LUHMES (cell line): Measurements from ENCODE around the gene SFN.

- PRO-cap: no peak
Observed at GRCh38 chr1:25777944-25778622, 21.9 kb upstream of the SELENON start.

DNA sequence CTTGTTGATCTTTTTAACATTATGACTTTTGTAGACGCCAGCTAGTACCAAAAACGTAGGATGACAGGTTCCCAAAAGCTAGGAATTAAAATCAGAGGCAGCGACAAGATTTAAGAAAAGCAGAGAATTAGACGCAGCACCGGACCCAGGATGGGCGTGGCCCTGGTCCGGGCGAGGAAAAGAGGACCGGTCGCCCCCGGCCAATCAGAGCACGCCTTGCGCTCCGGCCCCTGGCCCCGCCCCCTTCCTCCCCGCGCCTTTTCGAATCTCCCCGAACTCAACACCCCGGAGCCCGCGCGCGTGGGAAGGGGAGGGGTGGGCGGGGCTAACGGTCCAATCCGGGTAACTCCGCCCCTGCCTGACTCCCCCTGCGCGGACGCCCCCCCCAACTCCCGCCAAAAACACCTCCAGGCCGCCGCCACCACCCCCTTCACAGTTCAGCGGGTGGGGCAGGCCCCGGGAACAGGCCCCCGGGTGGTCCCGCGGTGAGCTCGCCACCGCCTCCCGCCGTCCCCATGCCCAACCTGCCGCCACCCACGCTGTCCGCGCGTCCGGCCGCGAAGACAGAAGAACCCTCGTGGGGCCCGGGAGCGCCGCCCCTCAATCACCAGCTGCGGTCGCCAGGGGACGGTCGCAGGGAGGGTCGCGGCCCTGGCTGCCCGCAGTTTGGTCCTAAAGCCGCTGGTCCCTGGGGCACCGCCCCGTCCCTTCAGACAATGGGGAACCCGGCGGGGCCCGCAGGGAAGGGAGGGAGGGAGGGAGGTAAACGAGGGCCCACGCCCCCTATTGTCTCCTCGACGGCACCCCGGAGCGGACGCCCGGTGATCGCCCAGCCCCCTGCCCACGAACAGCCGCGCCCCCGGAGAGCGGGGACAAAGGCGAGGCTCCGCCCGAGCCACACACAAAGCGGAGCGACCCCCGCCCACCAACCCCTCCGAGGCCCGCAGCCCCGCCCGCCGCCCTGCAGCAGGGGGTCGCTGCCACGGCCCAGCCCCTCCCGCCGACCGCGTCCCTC lies 584 bp downstream of the STMN1 start:
- PRO-cap: bidirectional peak, plus-strand start at position 432 of the sequence, minus-strand start at position 153 of the sequence; bidirectional peak, plus-strand start at position 602 of the sequence, minus-strand start at position 580 of the sequence; unidirectional peak, minus-strand start at position 715 of the sequence; unidirectional peak, minus-strand start at position 877 of the sequence

DNA sequence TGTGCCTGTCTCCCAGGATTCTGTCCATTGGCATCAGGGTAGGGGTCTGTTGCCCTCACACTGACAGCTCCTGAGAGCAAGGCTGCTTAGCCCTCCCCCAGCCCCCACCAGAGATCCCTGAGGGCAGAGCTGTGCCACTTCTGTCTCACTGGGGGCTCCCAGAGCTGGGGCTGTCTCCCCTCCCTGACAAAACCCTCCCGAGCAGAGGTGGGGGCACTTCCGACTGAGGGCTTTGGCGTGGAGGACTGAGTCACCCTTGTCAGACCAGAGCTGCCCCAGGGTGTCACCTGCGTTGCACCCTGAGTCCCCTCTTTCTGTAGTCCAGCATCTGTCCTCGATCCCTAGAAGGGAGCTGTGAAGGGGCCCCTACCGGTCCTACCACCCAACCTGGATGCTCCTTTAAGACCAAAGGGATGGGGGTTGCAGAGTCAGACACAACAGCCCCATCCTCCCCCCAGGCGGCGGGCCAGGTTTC lies 2.4 kb upstream of the FAM110D start:
- PRO-cap: no peak

- PRO-cap: no peak
Observed at GRCh38 chr1:26160645-26161077, 1.8 kb downstream of the FAM110D start.

DNA sequence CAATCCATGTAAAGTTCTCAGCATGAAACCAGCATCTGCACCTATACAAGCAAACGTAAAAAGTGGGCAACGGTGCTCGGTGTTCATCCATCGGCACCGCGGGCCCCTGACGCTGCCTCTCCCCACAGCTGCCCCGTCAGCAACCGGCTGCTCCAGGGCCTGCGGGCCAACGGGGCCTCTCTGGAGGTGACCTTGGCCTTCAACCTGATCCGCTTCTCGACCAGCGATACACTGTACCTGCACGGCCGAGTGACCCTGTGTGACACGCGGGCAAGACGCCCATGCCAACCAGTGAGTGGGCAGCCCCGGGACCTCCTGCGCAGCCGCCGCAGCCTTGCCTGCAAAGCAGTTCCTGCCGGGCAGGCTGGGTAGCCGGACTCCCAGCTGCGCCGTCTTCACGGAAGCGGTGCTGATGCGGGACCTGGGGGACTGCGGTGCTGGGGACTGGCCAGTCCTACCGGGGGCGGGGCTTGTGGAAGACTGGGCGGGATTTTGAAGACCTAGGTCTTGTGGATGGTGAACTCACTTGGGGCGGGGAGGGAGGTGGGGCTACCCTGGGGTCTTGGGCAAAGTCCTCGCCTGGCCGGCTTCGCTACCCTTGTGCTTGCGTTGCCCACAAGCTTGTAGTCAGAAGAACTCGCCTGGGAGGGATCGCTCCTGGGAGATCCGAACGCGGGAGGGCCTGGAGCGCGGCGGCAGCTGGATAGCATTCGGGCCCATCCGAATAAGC lies 8.9 kb upstream of the CEP85 start:
- PRO-cap: no peak

- PRO-cap: bidirectional peak, plus-strand start at chr1:26234214, minus-strand start at chr1:26233928
Observed at GRCh38 chr1:26233562-26234094, 372 bp upstream of the CEP85 start.

GRCh38 chr1:26278180-26278829 lies 1.6 kb upstream of the SH3BGRL3 start:
- PRO-cap: no peak

- PRO-cap: no peak
Observed at GRCh38 chr1:26290593-26291312, 10.9 kb downstream of the SH3BGRL3 start.

DNA sequence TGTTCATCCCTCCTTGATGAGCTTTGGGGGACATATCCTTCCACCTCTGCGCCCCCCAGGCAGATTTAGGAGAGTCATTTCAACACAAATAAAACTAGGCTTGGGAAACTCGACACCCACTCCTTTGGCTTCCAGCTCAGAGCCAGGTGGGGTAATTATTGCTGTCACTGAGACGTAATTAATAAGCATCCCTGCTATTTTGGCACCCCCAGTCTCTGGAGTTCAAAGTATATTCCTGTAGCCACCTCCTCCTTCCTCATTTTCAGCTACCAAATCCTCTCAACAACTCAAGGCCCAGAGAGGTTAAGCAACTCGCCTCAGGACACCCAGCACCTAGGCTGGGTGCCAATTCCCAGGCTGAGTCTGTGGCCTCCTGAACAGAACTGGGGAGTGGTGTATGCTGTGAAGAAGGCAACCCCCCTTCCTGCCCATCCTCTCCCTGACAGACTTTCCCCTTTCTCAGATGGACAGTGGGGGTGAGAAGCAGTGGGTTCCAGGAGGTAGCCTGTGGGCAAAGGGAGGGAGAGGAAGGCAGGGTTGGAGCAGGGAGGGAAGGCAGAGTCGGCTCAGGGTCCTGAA lies 482 bp downstream of the CRYBG2 start:
- PRO-cap: no peak

DNA sequence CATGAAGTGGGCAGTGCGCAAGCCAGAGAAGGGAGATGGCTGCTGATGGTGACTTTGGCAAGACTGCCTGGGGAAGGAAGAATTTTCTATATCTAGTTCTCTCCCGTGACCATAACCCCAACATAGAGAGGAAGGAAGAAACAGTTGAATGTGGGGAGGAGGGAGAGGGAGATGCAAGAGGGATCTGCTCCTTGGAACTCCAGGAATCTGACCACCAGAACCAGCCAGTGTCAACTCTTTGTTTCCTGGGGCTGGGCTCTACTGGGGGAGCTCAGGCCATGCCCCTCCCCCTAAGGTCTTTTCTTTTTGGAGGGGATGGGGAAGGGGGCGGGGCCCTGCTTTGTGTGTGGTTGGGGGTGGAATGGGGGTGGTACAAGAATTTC lies 8.1 kb downstream of the LIN28A start:
- PRO-cap: no peak

- PRO-cap: no peak
Observed at GRCh38 chr1:26432490-26433249, 549 bp downstream of the DHDDS start.

DNA sequence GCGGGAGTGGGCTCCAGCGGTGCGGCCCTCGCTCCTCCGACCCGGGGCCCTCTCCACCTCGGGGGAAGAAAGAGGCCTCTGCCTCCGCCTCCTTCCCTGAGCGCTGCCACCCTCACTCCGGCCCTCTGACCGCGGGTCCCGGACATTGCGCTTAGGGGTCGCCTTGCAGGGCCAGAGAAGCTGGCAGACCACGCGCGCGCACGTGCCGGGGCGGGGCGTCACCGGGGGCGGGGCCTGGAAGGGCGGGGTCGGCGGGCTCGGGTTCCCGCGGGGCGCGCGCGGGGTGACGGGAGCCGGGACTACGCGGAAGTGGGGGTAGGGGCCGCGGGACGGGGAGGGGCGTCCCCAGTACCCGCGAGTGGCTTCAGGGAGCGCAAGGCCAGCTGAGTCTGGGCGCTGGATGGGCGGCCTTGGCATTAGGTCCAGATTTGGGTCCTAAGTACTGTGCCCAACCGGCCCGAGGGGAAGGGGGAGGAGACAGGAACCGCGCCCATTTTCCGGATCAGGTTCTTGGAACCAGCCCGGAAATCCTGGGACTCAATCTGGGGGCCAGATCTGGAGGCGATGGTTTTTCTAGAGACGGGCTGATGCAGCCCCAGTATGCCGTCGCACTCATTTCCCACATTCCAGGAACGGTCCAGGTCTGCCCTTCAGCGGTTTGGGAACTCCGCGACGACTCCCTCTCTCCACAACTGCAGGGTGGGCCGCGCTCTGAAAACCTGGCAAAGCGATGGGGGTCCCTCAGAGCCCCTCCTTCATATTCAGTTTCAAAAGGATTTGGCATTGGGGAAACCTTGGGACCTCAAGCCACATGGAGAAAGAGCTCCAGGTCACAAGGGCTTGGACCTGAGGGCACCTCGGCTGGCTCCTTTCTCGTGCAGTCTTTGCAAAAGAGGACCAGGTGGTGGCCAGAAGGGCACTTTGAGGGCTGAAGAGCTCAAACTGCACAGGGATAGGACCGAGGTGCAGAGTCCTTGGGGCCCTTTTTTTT lies 28.5 kb upstream of the RPS6KA1 start:
- PRO-cap: bidirectional peak, plus-strand start at position 347 of the sequence, minus-strand start at position 183 of the sequence; unidirectional peak, minus-strand start at position 896 of the sequence

- PRO-cap: no peak
Observed at GRCh38 chr1:26542742-26543696, 13.5 kb downstream of the RPS6KA1 start.

GRCh38 chr1:26692835-26693579 lies 2.8 kb upstream of the ARID1A start:
- PRO-cap: bidirectional peak, plus-strand start at chr1:26692960, minus-strand start at chr1:26692882; bidirectional peak, plus-strand start at chr1:26693282, minus-strand start at chr1:26693024

DNA sequence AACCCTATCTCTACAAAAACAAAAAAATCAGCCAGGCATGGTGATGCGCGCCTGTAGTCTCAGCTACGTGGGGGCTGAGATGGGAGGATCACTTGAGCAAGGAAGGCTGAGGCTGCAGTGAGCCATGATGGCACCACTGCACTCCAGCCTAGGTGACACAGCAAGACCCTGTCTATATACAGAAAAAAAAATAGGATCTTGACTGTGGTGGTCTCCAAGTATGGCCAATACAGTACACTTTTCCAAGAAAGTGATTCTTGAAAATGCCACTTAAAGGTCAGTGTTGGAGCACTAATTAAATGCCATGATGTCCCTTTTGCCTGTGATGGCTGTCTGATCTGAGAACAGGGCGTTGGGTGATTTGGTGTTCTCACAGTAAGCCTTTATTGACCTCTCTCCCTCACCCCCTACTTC lies 16.1 kb downstream of the ARID1A start:
- PRO-cap: no peak

- PRO-cap: no peak
Observed at GRCh38 chr1:26768666-26769291, 19.0 kb upstream of the PIGV start.

DNA sequence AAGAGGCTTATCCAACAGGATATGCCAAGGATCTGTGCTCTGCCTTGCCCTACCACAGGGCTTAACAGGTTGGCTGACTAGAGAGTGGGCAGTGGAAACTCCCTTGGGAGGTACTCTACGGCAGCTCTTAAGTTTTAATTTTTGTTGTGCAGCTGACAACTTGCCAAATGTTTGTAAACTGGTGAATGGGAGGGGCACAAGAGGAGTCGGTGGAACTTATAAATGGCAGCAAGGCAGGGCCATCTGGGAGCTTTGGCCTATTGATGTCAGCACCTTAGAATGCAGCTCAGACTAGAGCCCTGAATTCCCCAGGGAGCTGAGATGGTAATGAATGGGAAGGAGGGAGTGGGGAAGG lies 16.4 kb upstream of the PIGV start:
- PRO-cap: no peak

DNA sequence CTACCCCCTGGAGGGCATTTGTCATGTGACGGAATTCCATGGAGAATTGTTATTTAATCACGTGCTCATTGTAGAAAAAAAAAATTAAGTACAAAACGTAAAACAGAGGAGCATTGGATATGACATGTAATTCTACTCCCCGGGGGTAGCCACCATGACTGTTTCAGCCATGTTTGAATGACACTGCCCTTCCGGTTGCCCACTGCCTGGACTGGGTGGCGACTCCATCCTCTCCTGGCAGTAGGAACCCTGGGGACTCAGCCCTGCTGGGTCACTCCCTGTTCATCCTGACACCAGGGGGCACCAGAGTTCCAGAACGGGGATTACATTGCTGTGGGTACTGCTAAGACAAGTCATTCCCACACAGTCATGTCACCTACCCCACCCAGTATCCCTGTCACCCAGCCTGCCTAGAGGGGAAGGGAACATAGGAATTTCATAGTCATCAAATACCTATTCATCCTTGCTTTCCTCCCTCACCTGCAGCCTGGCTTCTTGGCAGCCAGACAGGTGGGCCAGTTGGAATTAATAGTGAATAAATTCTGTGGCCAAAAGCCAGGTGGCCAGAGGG lies 9.9 kb upstream of the SFN start:
- PRO-cap: no peak

- PRO-cap: no peak
Observed at GRCh38 chr1:26863098-26863402, at the start of gene SFN. SFN (plus strand) TSS chr1:26863149.

- PRO-cap: unidirectional peak, minus-strand start at chr1:26994532
Observed at GRCh38 chr1:26994029-26994668, 657 bp downstream of the TRNP1 start.